Left lobe of liver (tissue), 1 donor: Measurements from ENCODE around the genes CD19 and SPN.

DNA sequence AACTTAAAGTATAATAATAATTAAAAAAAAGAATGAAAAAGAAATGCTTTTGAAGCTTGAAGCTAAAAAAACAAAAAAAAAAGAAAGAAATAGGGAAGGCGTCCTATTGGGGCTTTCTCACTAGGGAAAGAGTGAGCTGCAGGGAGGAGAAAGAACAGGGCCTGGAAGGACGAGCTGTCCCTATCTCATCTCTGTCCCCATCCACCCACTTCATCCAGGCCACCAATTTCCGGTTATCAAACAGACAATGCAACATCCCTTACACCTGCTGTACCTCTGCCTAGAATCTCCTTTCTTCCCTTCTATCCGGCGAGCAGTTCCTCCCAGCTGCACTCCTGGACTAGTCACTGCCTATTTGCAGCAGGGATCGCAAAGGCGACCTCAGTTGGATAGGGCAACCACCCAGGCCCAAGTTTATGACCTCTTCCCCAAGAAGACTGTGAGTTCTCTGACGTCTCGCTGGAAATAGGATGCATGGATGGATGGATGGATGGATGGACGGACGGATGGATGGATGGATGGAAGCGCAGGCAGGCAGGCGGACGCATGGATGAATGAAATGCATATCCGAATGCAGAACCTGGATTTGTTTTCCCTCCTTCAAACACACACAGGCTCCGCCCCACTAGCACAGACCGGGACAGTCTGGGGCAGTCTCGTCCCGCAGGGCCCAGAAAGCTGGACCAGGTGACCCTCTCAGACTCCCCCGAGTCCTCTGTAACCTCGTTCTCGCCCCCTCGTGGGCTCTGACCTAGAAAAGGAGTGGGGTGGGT is 646 bp upstream of the SBK1 start:
- PRO-cap: no peak

GRCh38 chr16:28497076-28497952 is 2.9 kb downstream of the APOBR start:
- PRO-cap: no peak

- PRO-cap: bidirectional peak, plus-strand start at chr16:28524946, minus-strand start at chr16:28524811
These were observed 14.0 kb downstream of the NUPR1 start for GRCh38 chr16:28524618-28525319.

- PRO-cap: bidirectional peak, plus-strand start at chr16:28526623, minus-strand start at chr16:28526373
These were observed 12.7 kb downstream of the NUPR1 start for GRCh38 chr16:28526108-28526521.

GRCh38 chr16:28572999-28573430 is 19.3 kb downstream of the SGF29 start:
- PRO-cap: no peak

DNA sequence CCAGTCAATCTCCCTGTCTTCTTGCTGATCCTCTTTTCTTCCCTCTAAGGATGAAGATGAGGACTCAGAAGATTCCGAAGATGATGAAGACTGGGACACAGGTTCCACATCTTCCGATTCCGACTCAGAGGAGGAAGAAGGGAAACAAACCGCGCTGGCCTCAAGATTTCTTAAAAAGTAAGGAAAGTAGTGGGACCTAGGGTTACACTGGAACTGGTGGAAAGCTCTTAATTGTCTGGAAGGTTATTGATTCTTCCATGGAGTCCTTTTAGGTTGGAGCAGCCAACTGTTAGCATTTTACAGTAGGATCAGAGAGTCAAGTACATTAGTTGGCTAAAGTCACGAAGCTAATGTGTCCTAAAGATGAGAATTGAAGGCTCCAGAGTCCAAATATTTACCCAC is 4.0 kb downstream of the EIF3C start:
- PRO-cap: no peak

- PRO-cap: no peak
These were observed 10.1 kb downstream of the ATXN2L start for GRCh38 chr16:28832430-28833718.

- PRO-cap: no peak
These were observed 3.4 kb downstream of the TUFM start for GRCh38 chr16:28842595-28843373.

DNA sequence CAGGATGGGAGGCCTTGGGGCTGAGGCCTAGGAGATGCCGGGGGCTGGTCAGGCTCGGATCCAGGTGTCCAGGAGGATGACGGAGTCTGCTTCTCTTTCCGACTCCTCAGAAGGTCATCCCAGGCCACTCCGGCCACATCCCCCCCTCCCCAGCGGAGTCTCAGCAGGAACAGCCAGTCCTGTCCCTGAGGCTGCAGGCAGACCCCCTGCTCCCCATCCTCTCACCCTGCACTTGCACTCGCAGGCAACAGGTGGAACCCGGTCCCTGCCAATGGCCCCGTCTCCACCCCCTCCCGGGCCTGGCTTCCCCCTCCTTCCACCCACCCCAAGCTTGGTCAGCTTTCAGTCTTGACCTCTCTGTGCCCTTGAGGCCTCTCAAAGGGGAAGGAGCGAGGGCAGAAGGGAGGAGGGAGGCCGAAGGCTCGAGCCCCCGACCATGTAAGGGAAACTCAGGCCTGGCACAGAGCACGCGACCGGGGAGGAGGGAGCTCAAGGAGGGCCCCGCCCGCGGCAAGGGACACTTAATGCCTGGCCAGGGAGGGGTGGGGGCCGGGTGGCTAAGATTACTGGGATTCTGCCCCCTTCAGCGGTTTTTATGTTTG is 4.4 kb downstream of the ATP2A1 start:
- PRO-cap: no peak

GRCh38 chr16:28931701-28932224 is at the start of gene CD19:
TSS of gene CD19 (plus strand) at chr16:28931971.
- PRO-cap: no peak

GRCh38 chr16:28986226-28986621 is 1.4 kb downstream of the LAT start:
- PRO-cap: no peak

- PRO-cap: no peak
These were observed 44.3 kb downstream of the LAT start for GRCh38 chr16:29028986-29029766.

DNA sequence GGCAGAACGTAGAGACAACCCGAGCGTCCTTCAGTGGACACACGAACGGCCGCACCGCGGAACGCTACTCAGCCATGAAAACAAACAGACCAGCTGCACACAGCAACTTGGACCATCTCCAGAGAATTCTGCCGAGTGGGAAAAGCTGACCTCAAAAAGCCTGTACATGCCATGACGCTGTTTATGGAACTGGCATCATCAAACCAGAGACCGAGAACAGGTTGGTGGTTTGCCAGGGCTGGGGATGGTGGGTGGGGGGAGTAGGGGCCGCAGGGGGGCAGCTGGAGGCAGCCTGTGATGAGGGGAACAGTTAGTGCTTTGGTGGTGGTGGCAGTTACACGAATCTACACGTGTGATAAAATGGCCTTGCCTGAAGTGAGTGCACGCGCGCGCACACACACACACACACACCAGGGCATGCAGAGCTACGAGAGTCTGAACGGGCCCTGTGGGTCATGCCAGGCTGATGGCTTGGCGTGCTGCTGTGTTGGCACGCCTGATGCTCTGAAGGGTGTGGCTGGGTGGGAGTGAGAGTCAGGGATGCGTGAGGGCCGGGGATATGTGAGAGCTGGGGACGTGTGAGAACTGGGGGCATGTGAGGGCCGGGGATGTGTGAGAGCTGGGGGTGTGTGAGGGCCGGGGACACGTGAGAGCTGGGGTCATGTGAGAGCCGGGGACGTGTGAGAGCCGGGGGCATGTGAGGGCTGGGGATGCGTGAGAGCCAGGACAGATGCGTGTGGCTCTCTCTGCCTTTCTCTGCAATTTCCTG is 170.0 kb downstream of the LAT start:
- PRO-cap: no peak

DNA sequence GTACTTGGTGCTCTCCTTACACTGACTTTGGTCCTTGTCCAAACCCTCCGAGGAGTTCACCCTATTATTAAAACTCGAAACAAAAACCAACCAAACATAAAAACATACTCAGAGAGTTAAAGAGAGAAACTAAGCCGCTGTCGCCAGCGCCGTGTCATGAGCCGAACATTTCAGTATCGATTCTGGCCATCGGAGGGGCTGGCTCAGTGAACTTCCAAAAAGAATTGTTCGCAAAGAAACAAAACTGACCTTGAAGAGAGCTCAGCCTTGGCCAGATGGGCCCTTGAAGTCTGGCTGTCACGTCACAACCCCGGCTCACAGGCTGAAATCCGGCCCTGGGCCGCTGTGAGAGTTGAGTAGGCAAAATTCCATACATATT is 174.6 kb downstream of the LAT start:
- PRO-cap: no peak

DNA sequence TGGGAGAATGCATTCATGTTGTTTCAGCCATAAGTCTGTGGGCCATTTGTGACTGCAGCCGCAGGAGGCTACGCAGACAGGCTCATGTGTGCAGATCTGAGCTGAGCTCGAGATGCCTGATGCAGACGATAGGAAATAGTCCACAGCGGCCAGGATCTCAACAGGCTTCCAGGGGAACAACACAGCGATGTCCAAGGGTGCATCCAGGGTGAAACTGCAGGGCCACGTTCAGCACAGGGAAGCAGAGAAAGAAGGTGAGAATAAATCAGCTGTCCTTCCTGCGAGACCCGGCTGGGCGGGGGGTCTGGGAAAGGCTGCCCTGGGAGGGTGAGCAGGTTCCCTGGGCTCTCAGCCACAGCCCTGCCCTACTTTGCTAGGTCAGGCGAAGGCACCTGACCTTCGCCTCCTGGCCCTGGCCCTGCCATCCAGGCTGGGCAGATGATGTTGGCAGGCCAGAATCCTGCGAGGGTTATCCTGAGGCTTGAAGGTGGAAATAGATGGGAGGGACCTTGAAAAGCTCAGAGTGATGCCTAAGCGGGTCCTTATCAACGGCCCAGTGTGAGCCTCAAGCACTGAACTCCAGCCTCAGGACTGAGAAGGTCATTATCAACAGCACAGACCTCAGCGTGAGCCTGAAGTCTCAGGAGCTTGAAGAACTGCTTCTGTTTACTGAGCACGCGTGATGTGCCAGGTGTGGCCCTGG is 191.2 kb downstream of the LAT start:
- PRO-cap: bidirectional peak, plus-strand start at position 437 of the sequence, minus-strand start at position 372 of the sequence

DNA sequence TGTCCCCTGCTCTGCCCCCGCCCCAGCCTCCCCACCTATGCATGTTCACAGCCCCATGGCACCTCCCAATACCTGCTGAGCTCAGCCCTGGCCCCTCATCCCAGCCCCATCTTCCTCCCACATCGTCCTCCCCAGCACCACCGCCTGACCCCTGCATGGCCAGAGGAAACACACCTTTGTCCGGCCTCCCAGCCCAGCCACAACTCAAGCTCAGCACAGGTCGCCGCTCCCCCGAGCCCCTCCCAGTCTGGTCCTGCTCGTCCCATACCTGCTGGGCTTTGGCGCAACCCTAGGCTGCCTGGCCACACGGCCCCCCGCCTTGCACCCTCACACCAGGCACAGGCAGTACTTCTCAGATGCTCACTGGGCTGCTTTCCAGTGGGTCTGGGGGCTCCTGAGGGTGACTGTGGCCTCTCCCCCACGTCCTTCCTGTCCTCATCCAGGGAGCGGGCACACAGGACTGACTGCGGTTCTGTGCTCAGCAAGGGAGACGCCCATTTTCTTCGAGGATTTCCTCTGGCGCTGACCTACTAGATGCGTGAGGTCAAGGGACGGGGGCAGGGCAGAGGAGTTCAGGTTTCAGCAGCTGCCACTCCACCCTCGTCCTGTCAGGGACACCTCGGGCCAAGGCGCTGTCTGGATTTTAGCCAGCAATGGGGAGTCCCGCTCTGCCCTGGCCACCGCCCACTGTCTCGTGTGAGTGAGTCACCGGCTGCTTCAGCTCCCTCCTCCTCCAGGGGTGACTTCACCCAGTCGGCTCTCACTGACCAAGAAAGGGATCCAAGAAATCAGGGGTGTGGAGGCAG is 115.9 kb downstream of the NPIPB11 start:
- PRO-cap: no peak

- PRO-cap: bidirectional peak, plus-strand start at chr16:29595184, minus-strand start at chr16:29595054; bidirectional peak, plus-strand start at chr16:29595560, minus-strand start at chr16:29595342
These were observed 68.4 kb upstream of the SPN start for GRCh38 chr16:29594247-29595432.

GRCh38 chr16:29641022-29641414 is 22.0 kb upstream of the SPN start:
- PRO-cap: no peak

DNA sequence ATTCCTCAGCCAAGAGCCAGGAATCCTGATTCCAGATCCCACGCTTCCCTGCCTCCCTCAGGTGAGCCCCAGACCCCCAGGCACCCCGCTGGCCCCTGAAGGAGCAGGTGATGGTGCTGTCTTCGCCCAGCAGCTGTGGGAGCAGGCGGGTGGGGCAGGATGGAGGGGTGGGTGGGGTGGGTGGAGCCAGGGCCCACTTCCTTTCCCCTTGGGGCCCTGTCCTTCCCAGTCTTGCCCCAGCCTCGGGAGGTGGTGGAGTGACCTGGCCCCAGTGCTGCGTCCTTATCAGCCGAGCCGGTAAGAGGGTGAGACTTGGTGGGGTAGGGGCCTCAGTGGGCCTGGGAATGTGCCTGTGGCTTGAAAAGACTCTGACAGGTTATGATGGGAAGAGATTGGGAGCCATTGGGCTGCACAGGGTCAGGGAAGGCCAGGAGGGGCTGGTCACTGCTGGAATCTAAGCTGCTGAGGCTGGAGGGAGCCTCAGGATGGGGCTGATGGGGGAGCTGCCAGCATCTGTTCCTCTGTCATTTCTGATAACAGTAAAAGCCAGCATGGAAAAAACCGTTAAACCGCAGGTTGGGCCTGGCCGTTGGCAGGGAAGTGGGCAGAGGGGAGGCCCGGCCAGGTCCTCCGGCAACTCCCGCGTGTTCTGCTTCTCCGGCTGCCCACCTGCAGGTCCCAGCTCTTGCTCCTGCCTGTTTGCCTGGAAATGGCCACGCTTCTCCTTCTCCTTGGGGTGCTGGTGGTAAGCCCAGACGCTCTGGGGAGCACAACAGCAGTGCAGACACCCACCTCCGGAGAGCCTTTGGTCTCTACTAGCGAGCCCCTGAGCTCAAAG is at the start of gene SPN:
SPN (plus strand) TSS at position 228 of the 838 bp plus-strand sequence.
- PRO-cap: bidirectional peak, plus-strand start at position 228 of the sequence, minus-strand start at position 135 of the sequence

- PRO-cap: no peak
These were observed 21.3 kb downstream of the QPRT start for GRCh38 chr16:29700208-29700798.